ENCODE data around the gene UBAC2.

GRCh38 chr13:98503435-98503753 lies 73.5 kb downstream of the STK24 start:
- RRBS, result no CpG with 5 or more reads among the region's 4 CpGs

DNA sequence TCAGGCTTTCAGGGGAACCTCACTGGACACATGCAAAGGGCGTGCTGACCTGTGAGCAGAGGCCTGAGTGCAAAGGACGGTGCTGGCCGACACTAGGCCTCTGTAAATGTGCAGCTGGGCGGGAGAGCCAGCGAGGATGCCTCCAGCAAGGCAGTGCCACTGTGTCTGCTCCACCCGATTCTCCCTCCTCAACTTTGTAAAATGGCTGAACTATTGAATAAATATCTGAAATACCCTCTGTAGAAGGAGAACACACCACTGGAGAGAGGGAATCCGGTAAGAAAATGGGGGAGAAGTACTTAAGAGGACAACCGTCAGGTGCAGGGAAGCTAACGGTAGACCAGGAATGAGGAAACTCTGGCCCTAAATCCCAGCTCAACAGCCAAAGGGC lies 70.0 kb downstream of the STK24 start:
- RRBS, result no CpG with 5 or more reads among the region's 9 CpGs

GRCh38 chr13:98515076-98515876 lies 61.6 kb downstream of the STK24 start:
- RRBS, result no CpG with 5 or more reads among the region's 4 CpGs

GRCh38 chr13:98548229-98548712 lies 28.6 kb downstream of the STK24 start:
- RRBS, result no CpG with 5 or more reads among the region's 5 CpGs

- RRBS, result 79% methylated on average over 4 of the region's 9 CpGs
Measured at GRCh38 chr13:98568211-98568442, 8.8 kb downstream of the STK24 start.

DNA sequence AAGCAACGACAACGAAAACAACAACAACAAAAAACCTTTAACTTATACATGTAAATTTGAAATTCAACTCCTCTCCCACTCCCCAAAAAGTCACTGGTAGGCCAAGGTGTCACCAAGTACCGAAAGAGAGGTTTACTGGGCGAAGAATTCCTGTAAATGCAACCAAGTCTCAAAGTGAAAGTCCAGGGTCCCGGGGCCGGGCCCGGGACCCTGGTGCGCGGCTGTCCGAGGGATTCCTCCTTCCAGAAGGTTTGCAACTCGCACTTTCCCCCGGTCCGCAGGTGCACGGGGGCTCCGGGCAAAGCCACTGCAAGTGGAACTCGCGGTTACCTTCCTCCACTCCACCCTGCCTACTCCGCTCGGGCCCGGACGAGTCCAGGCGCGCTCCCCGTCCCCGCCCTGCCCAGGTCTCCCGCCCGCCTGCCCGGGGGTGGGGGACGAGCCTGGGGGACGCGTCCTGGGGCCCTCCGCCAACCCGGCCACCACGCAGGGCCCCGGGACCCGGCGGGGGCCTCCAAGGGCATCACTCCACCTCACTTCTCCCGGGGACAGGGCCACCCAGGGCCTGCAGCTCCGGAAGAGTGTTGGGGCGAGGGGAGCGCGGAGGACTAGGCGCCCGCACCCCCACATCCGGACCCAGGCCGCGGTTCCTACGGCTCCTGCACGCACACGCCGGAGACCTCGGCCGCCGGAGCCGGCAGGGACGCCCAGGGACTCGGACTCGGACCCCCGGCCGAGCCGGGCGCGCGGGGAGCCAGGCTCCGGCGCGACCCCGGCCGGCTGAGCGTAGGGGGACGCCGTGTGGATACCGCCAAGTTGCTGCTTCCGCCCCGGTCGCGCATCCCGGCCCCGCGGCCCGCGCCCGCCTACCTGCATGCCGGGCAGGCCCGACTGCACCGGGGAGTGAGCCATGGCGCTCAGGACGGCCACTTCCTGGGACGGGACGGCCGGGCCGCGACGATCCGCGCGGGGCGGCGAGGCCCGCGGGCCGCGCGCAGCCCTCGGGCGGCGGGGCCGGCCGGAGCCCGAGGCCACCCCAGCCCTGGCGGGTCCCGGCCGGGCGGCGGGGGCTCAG lies 695 bp downstream of the STK24 start:
- RRBS, result 2% methylated on average over 66 of the region's 115 CpGs

DNA sequence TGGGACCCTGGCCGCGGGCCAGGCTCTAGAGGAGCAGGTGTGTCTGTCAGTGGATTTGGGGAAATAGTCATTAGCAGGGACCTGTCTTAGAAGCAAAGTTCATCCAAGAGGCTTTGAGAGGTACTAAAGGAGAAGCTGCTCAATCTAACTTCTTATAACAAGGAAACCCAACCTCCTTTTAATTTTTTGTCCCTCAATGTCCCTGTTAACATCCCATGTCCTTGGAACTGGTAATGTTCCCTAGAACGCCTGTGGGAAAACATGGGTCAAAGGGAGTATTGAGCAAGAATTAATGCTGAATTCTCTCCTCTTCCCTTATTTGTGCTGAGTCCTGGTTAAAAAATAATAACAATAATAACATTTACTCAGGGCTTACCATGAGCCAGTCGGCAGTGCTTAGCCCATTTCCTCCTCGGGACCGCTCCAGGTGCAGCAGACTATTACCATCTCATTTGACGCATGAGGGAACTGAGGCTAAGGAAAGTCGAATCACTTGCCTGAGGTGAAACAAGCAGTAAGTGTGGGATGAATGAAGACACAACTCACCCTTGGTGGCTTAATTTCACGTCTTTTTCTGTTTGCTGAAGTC lies 33.5 kb upstream of the SLC15A1 start:
- RRBS, result no CpG with 5 or more reads among the region's 9 CpGs

- RRBS, result no CpG with 5 or more reads among the region's 7 CpGs
Measured at GRCh38 chr13:98821910-98822636, 69.6 kb upstream of the SLC15A1 start.

DNA sequence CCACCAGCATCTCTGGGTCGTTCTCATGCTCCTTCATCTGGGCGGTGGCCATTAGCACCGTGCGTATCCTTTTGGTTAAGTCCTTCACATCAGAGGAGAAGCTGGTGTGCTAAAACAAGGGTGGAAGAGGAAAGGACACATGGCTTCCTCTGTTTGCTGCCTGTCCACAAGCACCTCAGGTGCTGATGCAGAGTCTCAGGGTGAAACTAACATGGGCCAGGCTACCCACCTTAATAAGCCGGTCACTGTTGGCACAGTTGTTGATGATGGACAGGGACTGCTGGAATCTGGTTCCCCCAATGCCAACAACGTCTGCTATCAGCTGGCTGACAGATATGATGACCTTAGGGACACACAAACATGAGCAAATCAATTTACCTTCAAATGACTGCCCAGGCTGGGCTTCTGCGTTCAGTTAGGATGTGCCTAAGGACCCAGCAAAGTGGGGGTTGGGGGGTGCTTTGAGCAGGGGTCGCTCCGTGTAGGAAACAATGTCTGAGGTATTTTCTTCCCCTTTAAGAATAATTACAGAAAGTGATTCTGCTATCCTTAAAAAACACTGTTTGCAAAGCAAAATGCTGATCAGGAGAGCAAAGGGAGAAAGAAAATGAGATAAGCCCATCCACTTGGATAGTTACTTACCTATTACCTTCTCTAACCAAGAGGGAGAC lies 77.1 kb upstream of the SLC15A1 start:
- RRBS, result no CpG with 5 or more reads among the region's 9 CpGs

DNA sequence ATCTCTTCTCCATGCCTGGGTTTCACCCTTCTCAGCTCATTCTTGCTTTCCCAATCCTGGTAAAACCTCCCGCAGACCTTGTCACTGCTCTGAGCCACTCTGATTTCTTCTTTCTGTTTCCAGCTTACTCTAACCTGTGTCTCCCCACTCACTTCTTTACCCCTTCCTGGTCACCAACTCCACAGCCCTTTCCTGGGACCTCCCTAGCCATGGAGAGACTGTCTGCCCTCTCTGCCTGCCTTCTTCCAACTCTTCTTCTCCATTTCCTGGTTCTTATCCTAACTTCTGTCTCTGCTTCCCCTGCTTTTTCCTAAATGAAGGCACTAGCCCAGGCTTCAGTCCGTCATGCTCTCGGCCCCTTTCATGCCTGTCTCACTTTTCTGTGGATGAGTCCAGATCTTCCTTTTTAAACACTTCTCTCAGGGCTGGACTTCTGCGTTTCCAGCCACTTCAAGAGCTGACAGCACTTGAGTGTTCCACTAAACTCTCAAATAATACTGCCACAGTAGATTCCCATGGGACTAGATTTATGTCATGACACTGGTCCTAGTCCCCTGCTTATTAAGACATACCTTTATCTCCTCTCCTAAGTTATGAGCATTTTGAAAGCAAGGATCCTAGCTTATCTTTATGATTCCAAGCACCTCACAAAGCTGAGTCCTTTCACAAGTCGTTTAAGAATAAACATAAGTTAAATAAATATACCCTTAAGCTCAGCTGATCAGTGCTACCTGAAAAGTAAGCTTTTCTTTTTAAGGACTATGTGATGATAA lies 31.0 kb downstream of the DOCK9 start:
- RRBS, result no CpG with 5 or more reads among the region's 5 CpGs

DNA sequence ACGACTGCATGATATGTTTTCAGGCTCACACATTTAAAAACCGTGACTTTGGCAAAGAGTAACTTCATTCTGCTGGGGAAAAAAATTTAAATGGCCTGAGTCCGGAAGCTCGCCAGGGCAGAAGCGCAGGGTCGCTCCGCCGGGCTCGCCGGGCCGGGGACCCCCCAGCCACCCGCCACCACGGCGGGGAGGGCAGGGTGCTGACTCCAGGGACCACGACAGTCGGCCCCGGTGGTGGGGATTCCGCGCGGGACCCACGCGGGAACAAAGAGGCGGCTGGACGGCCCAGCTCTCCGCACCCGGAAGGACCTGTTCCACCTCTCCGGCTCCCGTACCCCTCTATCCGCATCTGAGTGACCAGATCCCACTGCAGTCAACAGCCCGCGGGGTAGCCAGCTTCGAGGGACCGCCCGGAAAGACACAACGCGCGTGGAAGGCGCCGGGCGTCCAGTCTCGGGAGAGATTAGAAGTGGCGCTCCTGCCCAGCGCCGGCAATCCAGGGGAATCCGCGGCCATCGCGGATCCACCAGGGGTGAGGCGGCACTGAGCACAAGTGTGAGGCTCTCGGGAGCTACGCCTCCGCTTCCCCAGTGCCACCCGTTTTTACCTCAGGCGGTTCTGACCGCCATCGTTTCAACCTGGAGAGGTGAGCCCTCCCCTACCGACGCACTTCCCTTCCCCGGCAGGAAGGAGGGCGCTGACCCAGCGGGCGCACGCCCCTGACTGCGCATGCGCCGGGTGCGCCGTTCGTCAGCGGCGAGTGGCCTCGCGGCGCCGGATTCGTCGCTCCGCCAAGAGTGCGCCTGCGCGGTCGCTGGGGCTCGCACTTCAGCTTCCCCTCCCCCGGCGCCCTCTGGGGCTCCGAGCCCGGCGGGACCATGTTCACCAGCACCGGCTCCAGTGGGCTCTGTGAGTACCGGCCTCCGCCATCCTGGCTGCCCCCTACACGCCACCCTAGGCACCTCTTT lies at the start of gene UBAC2:
Gene UBAC2 (plus strand): TSS at position 824 of the 968 bp plus-strand sequence.
- RRBS, result 3% methylated on average over 65 of the region's 92 CpGs

GRCh38 chr13:99205204-99205734 lies 4.6 kb downstream of the UBAC2 start:
- RRBS, result no CpG with 5 or more reads among the region's 8 CpGs

DNA sequence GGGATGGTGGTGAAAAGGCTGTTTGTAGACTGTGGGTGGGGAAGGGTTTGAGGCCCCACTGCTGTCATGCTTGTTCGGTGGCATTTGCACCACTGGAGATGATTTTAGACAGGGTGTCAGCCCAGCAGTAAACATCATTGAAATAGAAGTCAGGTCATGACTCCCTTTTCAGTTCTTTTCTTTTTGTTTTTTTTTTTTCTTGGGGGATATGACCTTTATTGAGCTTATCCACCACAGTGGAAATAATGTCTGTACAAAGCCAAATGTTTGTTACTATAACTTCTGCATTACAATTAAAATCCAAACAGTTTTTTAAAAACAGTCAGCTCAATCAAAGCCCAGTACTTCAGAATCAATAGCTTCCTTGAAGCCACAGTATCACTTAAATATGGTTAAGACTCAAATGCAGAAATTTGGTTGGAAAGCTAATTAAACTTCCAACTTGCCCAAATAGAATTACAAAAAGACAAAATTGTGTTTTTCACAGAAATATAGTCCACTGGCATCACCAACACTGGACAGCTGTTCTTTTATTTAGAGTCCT lies 14.2 kb downstream of the UBAC2 start:
- RRBS, result no CpG with 5 or more reads among the region's 1 CpG

- RRBS, result no CpG with 5 or more reads among the region's 9 CpGs
Measured at GRCh38 chr13:99340044-99340644, 32.9 kb upstream of the GPR183 start.

- RRBS, result no CpG with 5 or more reads among the region's 6 CpGs
Measured at GRCh38 chr13:99351620-99352274, 44.5 kb upstream of the GPR183 start.

DNA sequence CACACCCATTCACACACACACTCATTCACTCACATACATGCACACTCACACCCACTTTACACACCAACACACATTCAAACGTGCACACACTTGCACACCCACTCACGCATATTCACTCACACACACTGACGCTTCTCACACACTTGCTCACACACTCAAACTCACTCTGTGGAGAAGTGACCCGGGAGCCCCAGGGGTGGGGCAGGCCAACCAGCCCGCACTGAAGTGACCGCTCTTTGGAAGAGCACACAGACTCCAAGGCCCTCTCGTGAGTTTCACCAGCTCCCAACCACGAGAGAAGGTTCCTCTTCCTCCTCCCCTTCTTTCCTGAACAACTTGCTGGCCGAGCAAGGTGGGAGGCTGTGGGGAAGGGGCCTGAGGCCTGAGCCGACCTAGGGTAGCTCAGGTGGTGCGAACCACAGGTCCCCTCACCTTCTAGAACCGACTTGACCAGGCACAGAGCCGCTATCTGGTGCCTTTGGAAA lies 86.0 kb upstream of the TM9SF2 start:
- RRBS, result no CpG with 5 or more reads among the region's 13 CpGs

GRCh38 chr13:99657693-99659033 lies 51.7 kb downstream of the CLYBL start:
- RRBS, result 39% methylated on average over 13 of the region's 56 CpGs

GRCh38 chr13:99909849-99910344 lies 61.7 kb downstream of the ZIC5 start:
- RRBS, result no CpG with 5 or more reads among the region's 3 CpGs